ENCODE results near the genes H2BC4, H4C5, H1-3, H2BC10 and BTN2A2.

DNA sequence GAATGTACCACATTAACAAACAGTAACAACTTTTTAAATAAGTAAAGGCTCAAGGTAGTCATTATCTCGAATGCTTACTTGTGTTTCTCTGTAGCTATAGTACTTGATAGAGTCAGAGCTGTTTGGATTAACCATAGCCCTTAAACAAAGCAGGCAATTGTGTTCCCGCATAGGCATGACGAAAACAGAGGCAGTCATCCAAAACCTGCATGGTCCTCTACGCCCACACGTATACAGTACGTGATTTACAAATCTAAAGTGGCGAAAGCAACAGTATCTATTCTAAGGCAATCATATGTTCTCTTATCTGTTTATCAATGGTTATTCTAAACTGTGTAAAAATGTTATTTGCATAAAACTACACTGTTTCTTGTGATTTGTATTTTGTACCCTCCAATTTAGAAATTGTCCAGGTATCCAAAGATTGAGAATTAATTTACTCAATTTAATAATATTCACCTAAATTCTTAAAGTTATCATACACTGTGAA, 4.7 kb downstream of the H2BC4 start:
- RAMPAGE, long total RNA = no peak
- RRBS = no CpG with 5 or more reads among the region's 7 CpGs
PRO-cap:
- standard = no peak
- CoPRO, capped RNA only, 2 experiments = no peak in any of the 2 experiments
- CoPRO, capped and uncapped RNA, 2 experiments = no peak in any of the 2 experiments
- CoPRO, uncapped RNA only, 2 experiments = peak in 1 of 2 experiments; most common minus-strand start position 247 of the sequence (in 1)
CAGE:
- cytosol, long polyA plus RNA = no peak
- long polyA plus RNA = no peak
- nucleolus, long total RNA = no peak
- nucleus, long polyA plus RNA = no peak

GRCh38 chr6:26123669-26124024, at the start of gene H2BC4:
Gene H2BC4, minus strand, starts transcription at chr6:26123926.
- RAMPAGE, long total RNA = start-site peak on the minus strand at chr6:26123880-26123927, 5,938 and 7,501 reads in 2 replicates
- RRBS = no CpG with 5 or more reads among the region's 16 CpGs
PRO-cap:
- standard = bidirectional peak, plus-strand start at chr6:26124172, minus-strand start at chr6:26123926
- CoPRO, capped RNA only, 2 experiments = peak in 2 of 2 experiments; most common minus-strand start chr6:26123926 (in 2)
- CoPRO, capped and uncapped RNA, 2 experiments = peak in 2 of 2 experiments; most common minus-strand start chr6:26123926 (in 2)
- CoPRO, uncapped RNA only, 2 experiments = peak in 2 of 2 experiments; most common minus-strand start chr6:26123695 (in 1)
CAGE:
- cytosol, long polyA plus RNA = no peak
- long polyA plus RNA = no peak
- nucleolus, long total RNA = no peak
- nucleus, long polyA plus RNA = no peak

DNA sequence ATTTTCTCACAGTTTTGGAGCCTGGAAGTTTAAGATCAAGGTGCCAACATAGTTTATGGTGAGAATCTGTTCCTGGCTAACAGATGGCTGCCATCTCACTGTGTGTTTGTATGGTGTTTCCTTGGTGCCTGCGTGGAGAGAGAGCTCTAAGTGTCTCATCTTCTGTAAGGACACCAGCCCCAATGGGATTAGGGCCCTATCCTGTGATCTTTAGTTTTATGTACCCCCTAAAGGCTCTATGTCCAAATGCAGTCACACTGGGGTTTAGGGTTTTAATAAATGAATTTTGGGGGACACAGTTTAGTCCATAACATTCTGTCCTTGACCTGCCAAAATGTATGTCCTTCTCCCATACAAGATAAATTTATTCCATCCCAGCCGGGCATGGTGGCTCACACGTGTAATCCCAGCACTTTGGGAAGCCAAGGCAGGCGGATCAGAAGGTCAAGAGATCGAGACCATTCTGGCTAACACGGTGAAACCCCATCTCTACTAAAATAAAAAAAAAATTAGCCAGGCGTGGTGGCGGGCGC, 6.1 kb downstream of the H2AC6 start:
- RAMPAGE, long total RNA = no peak
- RRBS = no CpG with 5 or more reads among the region's 9 CpGs
PRO-cap:
- standard = no peak
- CoPRO, capped RNA only, 2 experiments = no peak in any of the 2 experiments
- CoPRO, capped and uncapped RNA, 2 experiments = no peak in any of the 2 experiments
- CoPRO, uncapped RNA only, 2 experiments = peak in 2 of 2 experiments; most common plus-strand start position 111 of the sequence (in 1)
CAGE:
- cytosol, long polyA plus RNA = no peak
- long polyA plus RNA = no peak
- nucleolus, long total RNA = no peak
- nucleus, long polyA plus RNA = no peak

GRCh38 chr6:26131619-26132718, 8.0 kb downstream of the H2AC6 start:
- RAMPAGE, long total RNA = no peak
- RRBS = no CpG with 5 or more reads among the region's 9 CpGs
PRO-cap:
- standard = no peak
- CoPRO, capped RNA only, 2 experiments = no peak in any of the 2 experiments
- CoPRO, capped and uncapped RNA, 2 experiments = peak in 2 of 2 experiments; most common plus-strand start chr6:26131836 (in 1)
- CoPRO, uncapped RNA only, 2 experiments = peak in 2 of 2 experiments; most common plus-strand start chr6:26132262 (in 2)
CAGE:
- cytosol, long polyA plus RNA = no peak
- long polyA plus RNA = no peak
- nucleolus, long total RNA = no peak
- nucleus, long polyA plus RNA = no peak

- RAMPAGE, long total RNA = no peak
- RRBS = no CpG with 5 or more reads among the region's 7 CpGs
PRO-cap:
- standard = no peak
- CoPRO, capped RNA only, 2 experiments = no peak in any of the 2 experiments
- CoPRO, capped and uncapped RNA, 2 experiments = peak in 1 of 2 experiments; most common plus-strand start chr6:26141231 (in 1)
- CoPRO, uncapped RNA only, 2 experiments = peak in 2 of 2 experiments; most common plus-strand start chr6:26140732 (in 1); most common minus-strand start chr6:26140598 (in 1)
CAGE:
- cytosol, long polyA plus RNA = no peak
- long polyA plus RNA = no peak
- nucleolus, long total RNA = no peak
- nucleus, long polyA plus RNA = no peak
Measured at GRCh38 chr6:26140552-26141304, 15.4 kb upstream of the H1-4 start.

DNA sequence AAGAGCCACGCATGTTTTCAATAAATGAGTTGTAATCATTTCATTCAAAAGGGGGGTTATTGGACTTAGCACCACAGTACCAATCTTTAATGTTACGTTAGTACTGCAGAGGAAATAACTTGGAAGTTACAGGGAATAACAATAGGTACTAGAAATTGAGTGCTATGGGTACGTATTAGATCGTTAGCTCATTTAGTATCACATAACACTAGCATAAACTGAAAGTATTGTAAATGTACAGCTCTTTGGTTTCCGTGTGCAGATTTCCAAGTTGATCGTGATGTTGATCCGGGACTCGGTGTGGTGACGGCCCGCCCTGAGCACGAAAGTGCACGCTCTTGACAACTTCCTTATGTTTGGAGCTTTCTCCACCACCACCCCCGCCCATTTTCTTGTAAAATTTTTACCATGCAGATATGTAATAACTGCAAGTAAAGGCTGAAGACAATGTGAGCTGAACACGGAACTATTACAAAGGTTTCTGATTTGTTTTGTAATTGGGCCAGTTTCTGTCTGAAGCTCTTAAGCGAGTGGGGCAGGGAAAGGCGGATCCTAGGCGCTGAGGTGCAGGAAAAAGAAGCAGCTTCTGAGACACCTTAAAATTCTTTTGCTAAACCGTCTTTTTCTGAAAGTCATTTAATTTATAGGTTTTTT, 801 bp downstream of the H2BC5 start:
- RAMPAGE, long total RNA = no peak
- RRBS = no CpG with 5 or more reads among the region's 18 CpGs
PRO-cap:
- standard = unidirectional peak, plus-strand start at position 155 of the sequence; bidirectional peak, plus-strand start at position 528 of the sequence, minus-strand start at position 330 of the sequence
- CoPRO, capped RNA only, 2 experiments = no peak in any of the 2 experiments
- CoPRO, capped and uncapped RNA, 2 experiments = no peak in any of the 2 experiments
- CoPRO, uncapped RNA only, 2 experiments = peak in 2 of 2 experiments; most common plus-strand start position 117 of the sequence (in 2); most common minus-strand start position 73 of the sequence (in 1)
CAGE:
- cytosol, long polyA plus RNA = no peak
- long polyA plus RNA = no peak
- nucleolus, long total RNA = no peak
- nucleus, long polyA plus RNA = no peak

DNA sequence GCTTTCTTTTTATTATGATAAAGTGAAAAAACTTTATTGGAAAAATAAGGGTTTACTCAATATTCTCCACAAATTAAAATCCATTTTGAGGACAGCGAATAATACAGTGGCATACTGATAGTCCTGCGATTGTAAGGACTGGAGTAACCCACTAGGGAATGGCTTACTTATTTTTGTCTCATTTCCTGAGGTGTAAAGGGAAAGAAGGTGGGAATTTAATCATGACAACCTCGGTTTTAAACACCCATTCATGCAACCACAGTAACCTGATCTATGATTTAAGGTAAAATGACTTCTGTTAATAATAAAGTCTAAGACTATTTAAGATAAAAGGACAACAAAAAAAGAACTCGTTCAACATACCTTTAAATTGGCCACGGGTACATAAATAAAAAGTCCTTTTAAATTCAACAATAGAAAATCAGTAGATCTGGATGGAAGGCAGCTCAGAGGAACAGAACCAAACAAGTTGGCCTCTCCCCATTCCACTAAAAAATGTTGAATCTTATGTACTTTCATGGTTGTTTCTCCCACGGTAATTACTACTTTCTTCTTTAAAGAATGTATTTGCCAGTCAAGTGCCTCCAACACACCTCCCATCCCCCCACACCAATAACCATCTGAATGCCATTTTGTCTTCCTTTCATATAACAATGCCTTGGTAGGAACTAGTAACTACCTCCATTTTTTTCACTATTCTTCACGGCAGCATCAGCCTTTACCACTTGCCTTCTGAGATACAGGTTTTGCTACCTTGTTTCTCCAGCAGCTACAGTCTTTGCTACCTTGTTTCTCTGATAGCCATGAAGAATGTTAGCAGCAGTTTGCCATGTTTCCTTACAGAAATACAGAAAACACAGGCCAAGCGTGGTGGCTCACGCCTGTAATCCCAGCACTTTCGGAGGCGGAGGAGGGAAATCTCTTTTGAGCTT, 1.2 kb downstream of the H4C4 start:
- RAMPAGE, long total RNA = no peak
- RRBS = no CpG with 5 or more reads among the region's 11 CpGs
PRO-cap:
- standard = no peak
- CoPRO, capped RNA only, 2 experiments = no peak in any of the 2 experiments
- CoPRO, capped and uncapped RNA, 2 experiments = no peak in any of the 2 experiments
- CoPRO, uncapped RNA only, 2 experiments = peak in 2 of 2 experiments; most common plus-strand start position 352 of the sequence (in 1); most common minus-strand start position 303 of the sequence (in 1)
CAGE:
- cytosol, long polyA plus RNA = no peak
- long polyA plus RNA = no peak
- nucleolus, long total RNA = no peak
- nucleus, long polyA plus RNA = no peak

GRCh38 chr6:26193891-26194840, 2.9 kb downstream of the H3C4 start:
- RAMPAGE, long total RNA = no peak
- RRBS = no CpG with 5 or more reads among the region's 4 CpGs
PRO-cap:
- standard = no peak
- CoPRO, capped RNA only, 2 experiments = no peak in any of the 2 experiments
- CoPRO, capped and uncapped RNA, 2 experiments = peak in 1 of 2 experiments; most common minus-strand start chr6:26194551 (in 1)
- CoPRO, uncapped RNA only, 2 experiments = peak in 2 of 2 experiments; most common plus-strand start chr6:26194659 (in 1); most common minus-strand start chr6:26194075 (in 1)
CAGE:
- cytosol, long polyA plus RNA = no peak
- long polyA plus RNA = no peak
- nucleolus, long total RNA = no peak
- nucleus, long polyA plus RNA = no peak

- RAMPAGE, long total RNA = start-site peak on the minus strand at chr6:26204453-26204509, 12 and 25 reads in 2 replicates; start-site peak on the plus strand at chr6:26204608-26204663, 22,425 and 4,218 reads in 2 replicates
- RRBS = no CpG with 5 or more reads among the region's 56 CpGs
PRO-cap:
- standard = bidirectional peak, plus-strand start at chr6:26204559, minus-strand start at chr6:26204467; bidirectional peak, plus-strand start at chr6:26204610, minus-strand start at chr6:26204676
- CoPRO, capped RNA only, 2 experiments = peak in 2 of 2 experiments; most common plus-strand start chr6:26204610 (in 2); most common minus-strand start chr6:26204467 (in 2)
- CoPRO, capped and uncapped RNA, 2 experiments = peak in 2 of 2 experiments; most common plus-strand start chr6:26204610 (in 2); most common minus-strand start chr6:26204467 (in 2)
- CoPRO, uncapped RNA only, 2 experiments = peak in 2 of 2 experiments; most common plus-strand start chr6:26204610 (in 1); most common minus-strand start chr6:26204359 (in 1)
CAGE:
- cytosol, long polyA plus RNA = no peak
- long polyA plus RNA = no peak
- nucleolus, long total RNA = no peak
- nucleus, long polyA plus RNA = no peak
Measured at GRCh38 chr6:26204303-26205182, at the start of gene H4C5. Gene H4C5, plus strand, starts transcription at chr6:26204610.

- RAMPAGE, long total RNA = no peak
- RRBS = no CpG with 5 or more reads among the region's 35 CpGs
PRO-cap:
- standard = bidirectional peak, plus-strand start at chr6:26234755, minus-strand start at chr6:26234814; bidirectional peak, plus-strand start at chr6:26235054, minus-strand start at chr6:26234987
- CoPRO, capped RNA only, 2 experiments = peak in 2 of 2 experiments; most common plus-strand start chr6:26235042 (in 1); most common minus-strand start chr6:26234987 (in 2)
- CoPRO, capped and uncapped RNA, 2 experiments = peak in 2 of 2 experiments; most common plus-strand start chr6:26235041 (in 1); most common minus-strand start chr6:26234987 (in 2)
- CoPRO, uncapped RNA only, 2 experiments = peak in 2 of 2 experiments; most common plus-strand start chr6:26234517 (in 1); most common minus-strand start chr6:26234576 (in 1)
CAGE:
- cytosol, long polyA plus RNA = start-site peak on the minus strand at chr6:26234985-26234992, 309 and 384 reads in 2 replicates
- long polyA plus RNA = no peak
- nucleolus, long total RNA = no peak
- nucleus, long polyA plus RNA = start-site peak on the minus strand at chr6:26234986-26234996, 236 and 367 reads in 2 replicates
Measured at GRCh38 chr6:26234479-26235316, at the start of gene H1-3. Gene H1-3, minus strand, starts transcription at chr6:26234987.

- RAMPAGE, long total RNA = no peak
- RRBS = no CpG with 5 or more reads among the region's 6 CpGs
PRO-cap:
- standard = no peak
- CoPRO, capped RNA only, 2 experiments = no peak in any of the 2 experiments
- CoPRO, capped and uncapped RNA, 2 experiments = no peak in any of the 2 experiments
- CoPRO, uncapped RNA only, 2 experiments = no peak in any of the 2 experiments
CAGE:
- cytosol, long polyA plus RNA = no peak
- long polyA plus RNA = no peak
- nucleolus, long total RNA = no peak
- nucleus, long polyA plus RNA = no peak
Measured at GRCh38 chr6:26242966-26243727, 3.0 kb downstream of the H4C6 start.

- RAMPAGE, long total RNA = no peak
- RRBS = no CpG with 5 or more reads among the region's 36 CpGs
PRO-cap:
- standard = no peak
- CoPRO, capped RNA only, 2 experiments = no peak in any of the 2 experiments
- CoPRO, capped and uncapped RNA, 2 experiments = no peak in any of the 2 experiments
- CoPRO, uncapped RNA only, 2 experiments = no peak in any of the 2 experiments
CAGE:
- cytosol, long polyA plus RNA = no peak
- long polyA plus RNA = no peak
- nucleolus, long total RNA = no peak
- nucleus, long polyA plus RNA = no peak
Measured at GRCh38 chr6:26272780-26273469, at the start of gene H2BC10. Gene H2BC10, plus strand, starts transcription at chr6:26272931.

GRCh38 chr6:26383028-26384112, at the start of gene BTN2A2:
Gene BTN2A2, plus strand, starts transcription at chr6:26383108.
- RAMPAGE, long total RNA = start-site peak on the plus strand at chr6:26383080-26383202, 63 and 31 reads in 2 replicates
- RRBS = no CpG with 5 or more reads among the region's 28 CpGs
PRO-cap:
- standard = unidirectional peak, plus-strand start at chr6:26383161; unidirectional peak, plus-strand start at chr6:26383399
- CoPRO, capped RNA only, 2 experiments = peak in 2 of 2 experiments; most common plus-strand start chr6:26383101 (in 1); most common minus-strand start chr6:26383095 (in 1)
- CoPRO, capped and uncapped RNA, 2 experiments = no peak in any of the 2 experiments
- CoPRO, uncapped RNA only, 2 experiments = peak in 1 of 2 experiments; most common plus-strand start chr6:26383122 (in 1)
CAGE:
- cytosol, long polyA plus RNA = start-site peak on the plus strand at chr6:26383125-26383184, 100 and 121 reads in 2 replicates
- long polyA plus RNA = no peak
- nucleolus, long total RNA = no peak
- nucleus, long polyA plus RNA = start-site peak on the plus strand at chr6:26383124-26383181, 135 and 485 reads in 2 replicates

DNA sequence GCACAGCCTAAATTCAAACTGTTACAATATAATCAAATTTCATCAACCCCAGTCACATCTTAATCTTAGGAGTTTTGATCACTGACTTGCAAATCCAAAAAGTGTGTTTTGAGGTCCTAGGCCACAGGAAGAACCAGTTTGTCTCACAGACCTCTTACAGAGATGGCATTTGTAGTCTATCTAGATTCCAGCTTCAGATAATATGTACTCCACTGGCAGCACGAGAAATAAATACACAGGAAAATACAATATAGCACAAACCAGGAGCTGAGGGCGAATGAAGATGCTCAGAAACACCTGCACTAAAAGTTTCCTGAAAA, 692 bp upstream of the BTN3A3 start:
- RAMPAGE, long total RNA = no peak
- RRBS = no CpG with 5 or more reads among the region's 2 CpGs
PRO-cap:
- standard = no peak
- CoPRO, capped RNA only, 2 experiments = no peak in any of the 2 experiments
- CoPRO, capped and uncapped RNA, 2 experiments = no peak in any of the 2 experiments
- CoPRO, uncapped RNA only, 2 experiments = no peak in any of the 2 experiments
CAGE:
- cytosol, long polyA plus RNA = no peak
- long polyA plus RNA = no peak
- nucleolus, long total RNA = no peak
- nucleus, long polyA plus RNA = no peak

DNA sequence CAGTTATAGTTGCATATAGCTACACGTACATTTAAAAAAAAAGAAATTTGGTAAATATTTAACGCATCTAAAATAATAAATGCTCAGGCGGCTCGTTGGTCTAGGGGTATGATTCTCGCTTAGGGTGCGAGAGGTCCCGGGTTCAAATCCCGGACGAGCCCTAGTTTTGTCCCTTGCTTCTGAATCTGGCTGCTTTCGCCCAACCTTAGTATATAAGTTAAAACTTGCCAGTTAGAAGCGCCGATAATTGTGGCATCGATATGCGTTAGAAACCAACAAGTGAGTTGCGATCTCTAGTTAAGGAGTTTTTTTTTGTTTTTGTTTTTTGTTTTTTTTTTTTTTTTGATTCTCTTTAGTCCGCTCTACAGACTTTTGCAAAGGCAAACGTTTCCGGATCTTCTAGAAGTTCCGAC, 17.0 kb downstream of the HMGN4 start:
- RAMPAGE, long total RNA = no peak
- RRBS = no CpG with 5 or more reads among the region's 19 CpGs
PRO-cap:
- standard = unidirectional peak, plus-strand start at position 86 of the sequence
- CoPRO, capped RNA only, 2 experiments = peak in 2 of 2 experiments; most common plus-strand start position 86 of the sequence (in 2)
- CoPRO, capped and uncapped RNA, 2 experiments = peak in 2 of 2 experiments; most common plus-strand start position 86 of the sequence (in 2)
- CoPRO, uncapped RNA only, 2 experiments = peak in 2 of 2 experiments; most common plus-strand start position 86 of the sequence (in 2)
CAGE:
- cytosol, long polyA plus RNA = no peak
- long polyA plus RNA = no peak
- nucleolus, long total RNA = no peak
- nucleus, long polyA plus RNA = no peak

- RAMPAGE, long total RNA = no peak
- RRBS = no CpG with 5 or more reads among the region's 5 CpGs
PRO-cap:
- standard = no peak
- CoPRO, capped RNA only, 2 experiments = no peak in any of the 2 experiments
- CoPRO, capped and uncapped RNA, 2 experiments = no peak in any of the 2 experiments
- CoPRO, uncapped RNA only, 2 experiments = peak in 1 of 2 experiments; most common plus-strand start chr6:26598737 (in 1)
CAGE:
- cytosol, long polyA plus RNA = no peak
- long polyA plus RNA = no peak
- nucleolus, long total RNA = no peak
- nucleus, long polyA plus RNA = no peak
Measured at GRCh38 chr6:26598582-26598952, 1.8 kb downstream of the ABT1 start.

- RAMPAGE, long total RNA = no peak
- RRBS = 22% methylated on average over 6 of the region's 29 CpGs
PRO-cap:
- standard = no peak
- CoPRO, capped RNA only, 2 experiments = peak in 1 of 2 experiments; most common plus-strand start chr6:27206217 (in 1); most common minus-strand start chr6:27206166 (in 1)
- CoPRO, capped and uncapped RNA, 2 experiments = peak in 2 of 2 experiments; most common plus-strand start chr6:27206196 (in 1); most common minus-strand start chr6:27206166 (in 2)
- CoPRO, uncapped RNA only, 2 experiments = peak in 2 of 2 experiments; most common plus-strand start chr6:27206217 (in 1); most common minus-strand start chr6:27206166 (in 2)
CAGE:
- cytosol, long polyA plus RNA = no peak
- long polyA plus RNA = no peak
- nucleolus, long total RNA = no peak
- nucleus, long polyA plus RNA = no peak
Measured at GRCh38 chr6:27205690-27206431, 41.6 kb upstream of the PRSS16 start.

Data from K562 (cell line).